A375 (cell line): ENCODE measurements around a stretch of chr16.

DNA sequence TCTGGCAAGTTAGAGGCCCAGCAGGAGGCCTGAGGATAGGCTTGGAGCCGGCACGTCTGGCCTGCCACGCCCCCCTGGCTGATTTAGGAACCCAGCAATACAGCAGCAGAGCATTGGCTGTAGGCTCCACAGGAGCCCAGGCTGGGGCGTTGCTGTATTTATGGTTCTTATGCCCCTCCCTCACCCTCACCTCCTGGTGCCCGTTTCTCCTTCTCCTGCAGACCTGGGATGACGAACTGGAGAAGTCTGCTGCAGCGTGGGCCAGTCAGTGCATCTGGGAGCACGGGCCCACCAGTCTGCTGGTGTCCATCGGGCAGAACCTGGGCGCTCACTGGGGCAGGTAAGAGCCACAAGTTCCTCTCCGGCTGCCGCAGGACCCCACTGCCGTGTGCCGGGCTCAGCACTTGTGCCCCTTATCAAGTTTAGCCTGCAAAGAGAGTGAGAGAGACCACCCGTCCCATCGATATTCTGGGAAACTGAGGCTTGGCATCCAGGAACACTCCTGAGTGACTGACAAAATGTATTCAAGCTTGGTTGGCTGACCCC, 25.9 kb downstream of the CRISPLD2 start:
- RAMPAGE, long total RNA, result no peak

- RAMPAGE, long total RNA, result no peak
Observed at GRCh38 chr16:84868954-84869792, 49.4 kb downstream of the CRISPLD2 start.

- RAMPAGE, long total RNA, result no peak
Observed at GRCh38 chr16:84974524-84975116, 36.7 kb downstream of the ZDHHC7 start.

DNA sequence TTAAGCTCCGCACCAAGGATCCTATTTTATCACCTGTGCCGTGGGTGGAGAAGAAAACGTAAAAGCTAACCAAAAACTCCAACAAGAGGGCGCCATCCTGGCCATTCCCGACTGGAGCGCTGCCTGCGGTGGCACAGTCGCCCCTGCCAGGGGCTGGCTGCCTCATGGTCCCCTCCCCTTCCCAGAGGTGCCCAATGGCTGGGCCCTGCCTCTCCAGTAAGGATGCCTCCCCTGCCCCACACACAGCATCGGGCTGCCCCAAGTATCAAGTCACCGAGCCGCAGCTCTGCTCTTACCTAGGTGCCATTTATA, 36.3 kb downstream of the ZDHHC7 start:
- RAMPAGE, long total RNA, result no peak

DNA sequence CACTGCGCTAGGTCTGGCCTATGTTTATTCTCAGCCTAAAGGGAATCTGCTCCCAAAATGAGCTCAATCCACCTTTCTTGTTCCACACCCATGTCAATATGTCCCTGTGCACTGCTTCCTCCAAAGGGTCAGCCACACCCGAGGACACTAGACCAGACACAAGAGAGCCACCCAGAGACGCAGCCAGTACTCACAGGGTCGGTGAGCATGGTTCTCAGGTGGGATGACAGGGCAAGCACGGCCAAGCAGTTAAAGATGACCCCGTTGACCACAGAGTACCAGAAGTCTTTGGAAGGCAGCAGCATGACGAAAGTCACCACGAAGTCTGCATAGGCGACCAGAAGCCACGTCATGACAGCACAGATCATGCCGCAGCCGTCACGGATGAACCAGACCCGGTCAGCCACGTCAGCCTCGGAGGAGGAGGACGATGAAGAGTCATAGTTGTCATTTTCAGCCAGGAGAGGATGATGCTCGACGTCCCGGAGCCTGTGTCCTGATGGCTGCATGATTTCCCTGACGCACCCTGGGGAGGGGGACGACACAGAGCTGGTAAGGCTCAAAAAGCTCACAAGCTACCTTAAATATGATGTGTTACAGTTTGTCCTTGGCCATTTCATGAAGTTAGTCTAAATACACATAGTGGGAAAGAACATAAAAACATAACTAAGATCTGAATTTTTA, 21.1 kb downstream of the ZDHHC7 start:
- RAMPAGE, long total RNA, result no peak

- RAMPAGE, long total RNA, result no peak
Observed at GRCh38 chr16:85135522-85135951, 23.3 kb upstream of the CIBAR2 start.

DNA sequence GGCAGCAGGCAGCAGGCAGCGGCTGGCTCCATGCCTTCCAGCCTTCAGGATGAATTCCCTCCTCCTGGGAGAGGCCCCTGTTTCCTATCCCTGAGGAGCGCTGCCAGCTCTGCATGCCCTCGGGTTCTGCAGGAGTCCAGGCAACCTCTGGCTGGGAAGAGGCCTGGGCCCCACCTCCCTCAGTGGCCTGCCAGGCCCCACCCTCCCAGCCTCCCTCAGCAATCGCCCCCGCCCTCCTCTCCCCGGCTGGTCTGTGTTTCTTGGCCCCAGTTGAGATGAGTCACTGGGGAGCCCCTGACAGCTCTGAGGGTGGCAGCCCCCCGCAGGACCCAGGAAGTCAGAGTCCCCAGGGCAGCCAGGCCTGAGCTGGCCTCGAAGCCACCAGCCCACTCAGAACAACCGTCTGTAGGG, 39.4 kb upstream of the CIBAR2 start:
- RAMPAGE, long total RNA, result no peak

- RAMPAGE, long total RNA, result no peak
Observed at GRCh38 chr16:85193017-85193270, 80.7 kb upstream of the CIBAR2 start.

DNA sequence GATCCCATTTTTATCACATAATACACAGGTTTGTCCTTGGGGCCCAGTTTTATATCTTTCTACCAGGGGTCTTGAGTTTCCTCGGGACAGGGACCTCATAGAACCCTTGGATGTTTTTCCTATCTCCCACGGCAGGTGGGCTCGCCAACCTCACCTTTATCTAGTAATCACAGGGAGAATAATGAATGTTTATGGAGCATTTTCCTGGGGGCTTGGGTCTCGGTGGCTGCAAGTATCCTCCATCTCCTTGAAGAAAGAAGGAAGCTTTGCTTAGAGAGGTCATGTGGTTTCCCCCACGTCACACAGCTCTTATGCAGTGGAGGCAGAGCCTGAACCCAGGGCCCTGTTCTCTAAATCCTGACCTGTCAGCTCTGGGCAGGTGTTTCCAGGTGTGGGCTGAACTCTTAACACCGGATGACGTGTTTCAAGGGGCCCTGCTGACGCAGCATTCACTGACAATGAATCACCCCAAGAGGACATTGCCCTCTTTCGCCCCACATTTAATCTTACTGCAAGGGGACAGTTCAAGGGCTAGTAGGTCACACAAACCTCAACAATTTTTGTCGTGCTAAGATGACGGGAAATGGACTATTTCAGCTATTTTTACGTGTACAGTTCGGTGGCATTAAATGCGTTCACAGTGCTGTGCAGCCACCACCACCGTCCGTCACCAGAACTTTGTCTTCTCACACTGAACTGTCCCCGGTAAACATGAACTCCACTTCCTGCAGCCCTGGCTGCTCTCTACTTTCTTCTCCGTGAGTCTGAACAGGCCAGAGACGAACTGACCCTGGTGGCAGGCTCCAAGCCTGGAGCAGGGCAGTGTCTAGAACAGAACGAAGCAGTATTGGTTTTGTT, 88.1 kb upstream of the CIBAR2 start:
- RAMPAGE, long total RNA, result no peak

DNA sequence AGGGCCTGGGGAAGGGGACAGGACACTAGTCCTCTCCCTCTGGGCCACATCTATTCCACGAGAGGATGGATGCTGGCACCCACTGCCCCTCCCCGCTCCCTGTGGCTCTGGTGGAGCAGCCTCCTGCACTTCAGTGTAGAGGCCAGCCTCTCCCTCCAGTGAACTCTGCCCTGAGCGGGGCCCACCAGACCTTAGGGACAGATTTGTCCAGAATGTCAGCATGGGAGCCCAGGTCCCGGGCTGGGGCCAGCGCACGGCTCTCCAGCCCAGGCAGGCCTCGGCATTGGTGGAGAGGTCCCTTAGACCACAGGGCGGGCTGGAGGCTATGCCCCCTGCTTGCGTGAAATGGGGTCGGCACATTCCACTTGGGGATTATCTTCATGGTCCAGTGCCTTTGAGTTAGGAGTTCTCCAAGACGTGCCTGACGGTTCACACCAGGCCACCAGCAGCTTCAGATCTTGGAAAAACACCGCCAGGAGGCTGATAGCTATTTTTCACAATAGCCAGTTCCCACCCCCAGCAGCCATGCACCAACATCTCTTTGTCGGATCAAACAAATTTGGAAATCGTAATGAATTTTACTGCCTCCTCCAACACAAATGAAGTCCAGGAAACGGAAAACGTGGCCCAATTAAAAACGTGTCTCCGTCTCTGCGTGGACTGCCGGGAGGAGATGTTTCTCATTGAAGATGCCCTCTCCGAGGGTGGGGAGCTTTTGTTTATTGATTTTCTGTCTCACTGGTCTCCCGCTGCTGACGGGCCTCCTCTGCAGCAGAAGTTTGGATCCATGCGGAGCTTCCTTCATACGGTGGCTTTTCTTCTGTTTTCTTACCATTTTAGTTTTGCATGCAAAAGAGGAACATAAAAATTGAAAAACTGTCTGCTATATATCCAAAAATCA, 110.0 kb upstream of the CIBAR2 start:
- RAMPAGE, long total RNA, result no peak

DNA sequence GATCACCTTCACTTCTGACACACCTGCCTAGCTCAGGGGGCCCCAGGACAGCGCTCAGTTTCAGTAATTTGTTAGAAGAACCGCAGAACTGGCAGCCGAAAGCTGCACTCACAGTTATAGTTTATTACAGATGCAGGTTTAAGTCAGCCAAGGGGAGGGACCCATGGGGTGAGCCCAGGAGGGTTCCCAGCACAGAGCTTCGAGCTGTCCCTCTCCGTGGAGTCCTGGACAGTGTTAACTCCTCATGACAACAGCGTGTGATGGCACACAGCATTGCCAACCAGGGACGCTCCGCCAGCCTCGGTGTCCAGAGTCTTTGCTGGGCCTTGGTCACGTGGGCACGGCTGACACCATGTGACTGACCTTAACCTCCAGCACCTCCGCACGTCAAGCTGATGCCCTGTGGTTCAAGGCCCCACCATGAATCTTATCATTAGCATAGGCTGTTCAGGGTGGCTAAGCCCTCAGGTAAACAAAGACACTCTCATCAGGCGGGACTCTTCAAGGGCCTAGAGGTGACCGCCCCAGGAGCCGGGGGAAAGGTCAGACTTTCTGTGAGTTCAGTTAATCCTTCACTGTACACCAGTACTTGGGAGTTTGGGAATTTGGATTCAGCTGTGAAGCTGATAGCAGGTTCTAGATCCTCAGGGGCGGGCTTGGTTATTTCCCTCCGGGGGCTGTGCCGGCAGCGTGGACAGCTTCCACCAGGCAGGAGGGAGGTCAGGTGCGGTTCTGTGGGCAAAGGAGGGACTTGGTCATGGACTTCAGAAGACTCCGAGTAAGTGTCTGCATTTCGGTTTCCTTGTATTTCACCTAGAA, 195.3 kb upstream of the CIBAR2 start:
- RAMPAGE, long total RNA, result no peak

GRCh38 chr16:85312609-85313503, 200.6 kb upstream of the CIBAR2 start:
- RAMPAGE, long total RNA, result no peak

GRCh38 chr16:85313632-85314137, 201.4 kb upstream of the CIBAR2 start:
- RAMPAGE, long total RNA, result no peak

GRCh38 chr16:85335576-85335740, 223.2 kb upstream of the CIBAR2 start:
- RAMPAGE, long total RNA, result no peak

DNA sequence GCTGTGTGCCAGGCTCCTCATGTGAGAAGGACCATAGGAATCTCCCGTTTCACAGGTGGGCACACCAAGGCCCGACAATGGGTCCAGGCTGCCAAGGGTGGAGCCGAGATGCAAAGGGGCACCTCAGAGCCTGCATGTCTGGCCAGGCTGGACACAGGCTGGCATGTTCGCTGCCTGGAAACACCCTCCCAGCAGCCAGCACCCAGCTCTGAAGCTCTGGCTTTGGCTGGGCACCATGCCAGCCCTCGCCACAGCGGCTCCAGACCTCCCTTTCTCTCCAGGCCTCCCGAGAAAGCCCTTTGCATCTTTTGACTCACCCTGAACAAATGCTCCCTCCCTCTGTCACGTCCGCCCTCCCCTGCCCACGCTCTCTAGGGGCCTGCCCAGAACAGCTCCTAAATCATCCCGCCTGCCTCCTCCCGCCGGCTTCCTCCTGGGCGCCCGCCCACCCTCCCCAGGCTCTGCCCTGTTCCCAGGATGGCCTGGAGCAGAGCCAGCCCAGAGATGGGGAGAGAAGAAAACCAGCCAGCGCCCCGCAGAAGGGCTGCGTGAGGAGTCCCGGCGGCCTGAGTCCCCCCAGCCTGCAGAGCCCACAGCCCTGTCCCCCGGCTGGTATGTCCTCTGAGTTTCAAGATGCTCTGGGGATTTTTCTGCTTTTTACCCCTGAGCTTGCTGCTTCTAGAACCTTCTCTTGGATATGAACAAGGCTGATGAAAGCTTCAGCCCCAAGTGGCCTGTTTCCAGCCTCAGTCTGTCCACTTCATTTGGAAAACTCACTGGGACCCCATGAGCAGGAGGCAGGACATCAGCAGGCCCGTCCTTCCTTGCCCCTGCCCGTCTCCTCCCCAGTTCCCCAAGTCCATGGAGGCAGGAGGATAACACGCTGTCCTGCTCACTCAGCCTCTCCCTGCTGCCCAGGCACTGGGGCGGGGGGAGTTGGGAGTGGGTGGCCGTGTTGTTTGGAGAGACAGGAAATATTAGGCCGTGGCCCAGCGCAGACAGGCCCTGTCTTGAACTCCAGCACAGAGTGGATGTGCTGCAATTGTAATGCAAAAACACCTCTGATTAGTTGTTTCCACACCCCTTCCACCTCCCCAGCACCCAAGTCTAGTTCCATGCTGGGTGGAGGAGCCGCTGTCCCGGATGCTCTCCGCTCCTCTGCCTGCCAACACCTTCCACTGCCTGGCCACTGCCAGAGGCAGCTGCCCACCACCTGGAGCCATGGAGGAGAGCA, 217.3 kb upstream of the GSE1 start:
- RAMPAGE, long total RNA, result no peak

GRCh38 chr16:85425153-85425649, 187.9 kb upstream of the GSE1 start:
- RAMPAGE, long total RNA, result no peak

GRCh38 chr16:85432974-85433979, 179.8 kb upstream of the GSE1 start:
- RAMPAGE, long total RNA, result no peak

- RAMPAGE, long total RNA, result no peak
Observed at GRCh38 chr16:85497776-85498505, 115.2 kb upstream of the GSE1 start.

DNA sequence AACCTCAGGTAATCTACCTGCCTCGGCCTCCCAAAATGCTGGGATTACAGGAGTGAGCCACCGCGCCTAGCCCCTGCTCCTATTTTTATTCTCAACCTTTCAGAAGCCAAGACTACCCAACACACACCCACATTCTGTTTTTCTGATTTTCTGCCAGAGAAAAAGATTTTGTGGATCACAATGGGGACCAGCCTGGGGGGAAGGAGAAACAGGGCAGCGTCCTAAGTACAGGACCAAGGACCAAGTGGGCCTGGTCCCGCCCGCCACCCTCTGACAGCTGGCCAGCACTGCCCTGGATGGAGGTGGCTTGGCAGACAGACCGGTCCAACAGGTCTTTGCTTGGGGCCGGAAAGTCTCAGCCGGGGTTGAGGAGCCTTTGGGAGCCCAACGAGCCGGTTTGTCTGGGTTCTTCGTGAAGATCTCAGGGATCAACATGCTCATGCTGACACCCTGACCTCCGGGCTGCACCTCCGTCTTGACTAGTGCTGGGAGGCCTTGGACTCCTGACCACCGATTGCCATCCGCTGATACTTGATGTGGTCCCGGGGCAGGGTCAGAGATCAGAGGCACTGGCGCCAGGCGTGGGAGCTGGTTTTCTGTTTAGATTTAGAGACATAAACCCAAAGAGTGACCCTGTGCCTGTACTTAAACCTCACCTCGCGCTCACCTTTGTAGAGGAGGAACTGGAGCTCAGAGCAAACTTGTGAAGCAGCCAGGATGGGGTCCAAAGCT, 92.3 kb upstream of the GSE1 start:
- RAMPAGE, long total RNA, result no peak

- RAMPAGE, long total RNA, result no peak
Observed at GRCh38 chr16:85553946-85554505, 59.1 kb upstream of the GSE1 start.